Bile duct (tissue), 1 donor: Measurements from ENCODE around the gene PCK1.

- PRO-cap: unidirectional peak, minus-strand start at chr20:57558665
Observed at GRCh38 chr20:57558525-57559490, 2.1 kb upstream of the PCK1 start.

DNA sequence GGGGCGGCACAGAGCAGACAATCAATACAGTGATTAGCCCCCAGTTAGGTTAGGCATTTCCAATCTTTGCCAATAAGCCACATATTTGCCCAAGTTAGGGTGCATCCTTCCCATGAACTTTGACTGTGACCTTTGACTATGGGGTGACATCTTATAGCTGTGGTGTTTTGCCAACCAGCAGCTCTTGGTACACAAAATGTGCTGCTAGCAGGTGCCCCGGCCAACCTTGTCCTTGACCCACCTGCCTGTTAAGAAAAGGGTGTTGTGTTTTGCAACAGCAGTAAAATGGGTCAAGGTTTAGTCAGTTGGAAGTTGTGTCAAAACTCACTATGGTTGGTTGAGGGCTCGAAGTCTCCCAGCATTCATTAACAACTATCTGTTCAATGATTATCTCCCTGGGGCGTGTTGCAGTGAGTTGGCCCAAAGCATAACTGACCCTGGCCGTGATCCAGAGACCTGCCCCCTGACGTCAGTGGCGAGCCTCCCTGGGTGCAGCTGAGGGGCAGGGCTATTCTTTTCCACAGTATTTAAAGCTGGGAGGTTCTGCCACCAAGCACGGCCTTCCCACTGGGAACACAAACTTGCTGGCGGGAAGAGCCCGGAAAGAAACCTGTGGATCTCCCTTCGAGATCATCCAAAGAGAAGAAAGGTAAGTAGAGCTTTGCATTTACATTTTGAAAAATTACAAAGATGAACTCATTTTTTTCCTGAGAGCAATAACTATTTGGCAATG is at the start of gene PCK1:
Gene PCK1 (plus strand): TSS at position 556 of the 733 bp plus-strand sequence.
- PRO-cap: unidirectional peak, plus-strand start at position 556 of the sequence

GRCh38 chr20:57567158-57567838 is 6.4 kb downstream of the PCK1 start:
- PRO-cap: no peak

DNA sequence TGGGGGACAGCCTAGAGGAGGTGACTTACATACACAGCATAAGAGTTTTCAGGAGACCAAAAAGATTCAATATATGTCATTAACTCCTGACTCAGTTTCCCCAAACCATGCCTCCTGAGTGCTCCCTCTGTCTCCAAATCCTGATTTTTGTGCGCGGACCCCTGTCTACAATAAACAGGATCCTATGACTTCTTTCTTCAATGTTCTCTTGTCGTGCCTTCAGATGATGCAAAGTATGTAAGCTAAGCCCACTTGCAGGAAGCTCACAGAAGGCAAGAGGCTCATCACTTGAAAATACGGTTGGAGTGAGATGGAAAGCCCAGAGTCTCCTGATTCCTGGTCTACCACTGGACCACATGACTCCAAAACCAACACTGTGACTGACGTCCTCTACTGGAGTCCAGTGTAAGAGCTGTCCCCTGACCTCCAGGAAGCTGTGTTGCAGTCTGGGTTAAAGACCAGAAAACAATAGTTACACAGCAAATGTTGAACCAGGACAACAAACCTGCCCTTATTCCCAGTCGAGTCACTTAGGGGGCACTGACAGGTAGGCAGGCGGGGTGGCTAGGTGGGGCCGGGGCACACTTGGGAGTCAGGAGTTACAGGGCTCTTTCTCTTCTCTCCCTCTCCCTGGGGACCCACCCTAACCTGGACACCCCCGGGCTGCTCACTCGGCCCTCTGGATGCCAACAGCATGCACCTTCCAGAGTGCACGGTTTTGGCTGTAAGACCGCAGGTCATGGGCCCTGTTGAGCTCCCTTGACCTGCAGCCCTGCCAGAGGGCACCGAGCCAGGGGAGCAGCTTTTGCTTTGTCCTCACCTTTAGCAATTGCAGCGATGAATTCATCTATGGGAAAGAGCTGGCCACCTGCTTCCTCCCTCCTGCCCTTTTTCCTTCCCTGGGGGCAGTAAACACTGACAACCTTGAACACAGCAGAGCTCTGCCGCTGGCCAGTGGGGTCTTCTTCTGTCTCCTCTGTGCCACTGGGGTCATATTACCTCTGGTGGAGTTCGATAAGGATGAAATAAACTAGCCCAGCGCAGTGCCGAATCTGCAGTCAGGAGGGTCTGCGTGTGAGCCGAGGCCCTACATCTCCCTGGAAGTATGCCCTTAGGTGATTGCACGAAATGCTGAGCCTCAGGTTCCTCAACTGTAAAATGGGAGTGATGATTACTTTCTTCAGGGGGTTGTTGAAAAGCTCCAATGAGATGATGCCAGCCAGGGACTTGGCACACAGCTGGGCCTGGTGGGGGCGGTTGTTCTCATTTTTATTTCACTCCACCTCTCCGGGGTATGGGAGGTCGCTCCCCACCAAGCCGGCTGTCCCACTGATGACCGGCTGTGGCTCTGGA is 7.5 kb downstream of the PCK1 start:
- PRO-cap: no peak

GRCh38 chr20:57579787-57580451 is 19.0 kb downstream of the PCK1 start:
- PRO-cap: no peak

GRCh38 chr20:57650468-57650844 is 30.2 kb upstream of the ZBP1 start:
- PRO-cap: unidirectional peak, minus-strand start at chr20:57650522; unidirectional peak, minus-strand start at chr20:57650706

DNA sequence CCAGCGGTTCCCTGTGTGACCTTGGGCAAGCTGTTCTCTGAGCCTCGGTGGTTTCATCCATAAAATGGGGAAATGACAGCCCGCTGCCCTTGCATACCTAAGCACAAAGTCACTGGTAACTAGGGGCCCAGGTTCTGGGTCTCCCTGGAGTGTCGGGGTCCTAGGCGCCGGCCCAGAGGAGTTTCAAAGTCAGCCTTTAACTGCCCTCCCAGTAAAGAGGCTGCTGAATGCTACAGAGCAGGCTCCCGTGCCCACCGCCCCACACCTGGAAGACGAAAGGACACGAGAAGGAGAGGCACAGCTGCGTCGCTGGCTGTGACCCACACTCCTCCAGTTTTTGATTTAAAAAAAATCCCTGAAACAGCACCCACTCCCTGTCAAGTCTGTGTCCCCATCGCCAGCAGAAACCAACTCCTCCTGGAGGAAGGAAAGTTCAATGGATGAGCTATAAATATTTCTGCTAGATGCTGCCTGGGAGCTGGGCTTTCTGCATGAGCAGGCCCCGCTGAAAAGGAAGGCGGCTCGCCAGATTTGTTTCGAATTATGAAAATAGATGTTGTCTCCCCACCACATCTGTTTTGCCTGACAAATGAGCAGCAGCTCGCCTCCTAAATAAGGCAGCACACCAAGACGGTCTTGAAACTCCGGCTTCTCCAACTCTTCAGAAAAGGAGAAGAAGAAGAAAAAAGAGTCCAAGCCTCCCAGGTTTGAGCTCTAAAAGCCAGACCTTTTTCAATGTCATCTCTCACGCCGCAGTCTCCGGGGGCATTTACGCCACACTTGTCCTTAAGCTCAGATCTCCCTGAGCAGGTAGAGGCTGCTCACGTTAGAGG is 27.3 kb downstream of the PMEPA1 start:
- PRO-cap: no peak

GRCh38 chr20:57707608-57708394 is 2.0 kb downstream of the PMEPA1 start:
- PRO-cap: unidirectional peak, plus-strand start at chr20:57707901; bidirectional peak, plus-strand start at chr20:57708024, minus-strand start at chr20:57707980

- PRO-cap: unidirectional peak, minus-strand start at chr20:57711407
Observed at GRCh38 chr20:57710871-57711625, 1.2 kb upstream of the PMEPA1 start.

DNA sequence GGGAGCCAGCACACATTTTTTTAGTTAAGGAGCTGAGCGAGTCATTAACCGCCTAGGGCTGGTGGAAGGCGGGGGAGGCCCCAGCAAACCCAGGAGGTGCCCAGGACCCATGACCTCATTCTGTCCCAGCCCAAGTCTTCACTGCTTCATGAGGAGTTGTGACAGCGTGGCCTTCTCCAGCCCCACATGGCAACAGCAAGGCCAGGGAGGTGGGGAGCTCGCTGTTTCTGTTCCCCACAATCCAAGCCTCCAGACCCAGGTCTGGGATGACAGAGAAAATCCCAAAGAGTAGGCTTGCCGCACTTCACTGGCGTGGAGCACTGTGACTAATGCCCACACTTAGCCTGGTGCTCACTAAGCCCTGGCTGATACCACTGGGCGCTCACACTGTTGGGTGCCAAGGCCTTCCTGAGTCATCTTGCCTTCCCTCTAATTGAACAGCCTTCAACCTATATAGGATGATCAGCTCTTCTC is 159.3 kb upstream of the C20orf85 start:
- PRO-cap: no peak

DNA sequence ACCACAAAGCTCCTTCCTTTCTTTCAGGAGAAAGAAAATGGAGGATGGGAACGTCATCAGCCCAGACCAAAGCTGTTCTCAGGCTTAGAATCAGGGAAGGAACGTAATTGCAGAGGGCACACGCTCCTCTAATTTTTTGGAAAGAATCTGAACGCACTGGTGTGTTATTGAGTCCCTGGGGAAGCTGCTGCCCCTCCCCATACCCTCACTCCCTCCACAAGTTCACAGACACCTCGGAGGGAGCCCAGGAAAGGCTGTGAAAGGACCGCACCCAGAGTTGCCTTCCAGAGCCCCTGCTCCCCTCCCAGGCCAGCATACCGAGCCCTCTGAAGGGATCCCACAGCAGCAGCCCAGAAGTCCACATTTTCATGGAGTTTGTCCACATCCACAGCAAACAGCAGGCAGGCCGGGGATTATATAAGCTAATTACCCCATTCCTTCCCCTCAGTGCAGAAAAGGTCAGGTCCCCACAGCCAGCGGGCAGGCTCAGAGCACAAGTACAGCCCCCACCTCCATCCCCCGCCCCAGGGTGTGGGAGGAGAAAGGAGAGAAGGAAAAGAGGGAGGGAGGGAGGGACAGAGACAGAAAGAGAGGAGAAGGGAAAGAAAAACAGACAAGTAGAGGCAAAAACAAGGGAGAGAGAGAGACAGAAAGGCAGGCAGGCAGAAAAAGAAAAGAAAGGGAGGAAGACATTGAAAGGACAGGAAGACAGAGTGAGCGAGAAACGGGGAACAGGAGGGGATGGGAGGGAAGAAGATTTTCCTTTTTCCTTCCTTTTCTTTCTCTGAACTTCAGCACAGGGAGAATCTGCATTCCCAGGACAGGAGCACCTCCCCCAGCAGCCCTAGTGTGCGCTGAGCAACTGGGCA is 24.2 kb downstream of the C20orf85 start:
- PRO-cap: bidirectional peak, plus-strand start at position 584 of the sequence, minus-strand start at position 328 of the sequence

DNA sequence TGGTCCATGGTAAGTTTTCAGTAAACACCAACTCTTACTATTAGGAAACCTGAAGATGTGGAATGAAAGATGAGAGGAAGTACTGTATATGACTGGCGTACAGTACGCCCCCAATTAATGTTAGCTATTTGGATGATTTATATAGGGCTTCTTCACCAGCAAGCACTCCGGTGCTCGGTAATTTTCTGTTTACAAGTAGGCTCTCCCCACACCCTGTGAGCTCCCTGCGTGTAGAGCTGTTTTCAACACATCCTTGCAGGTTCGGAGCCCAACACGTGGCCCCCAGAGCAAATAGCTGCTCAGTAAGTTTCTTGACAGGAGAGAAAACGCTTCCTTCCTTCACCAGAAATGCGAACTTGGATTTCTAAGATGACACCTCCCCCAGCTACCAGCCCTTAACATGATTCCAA is 1.3 kb upstream of the RAB22A start:
- PRO-cap: no peak

DNA sequence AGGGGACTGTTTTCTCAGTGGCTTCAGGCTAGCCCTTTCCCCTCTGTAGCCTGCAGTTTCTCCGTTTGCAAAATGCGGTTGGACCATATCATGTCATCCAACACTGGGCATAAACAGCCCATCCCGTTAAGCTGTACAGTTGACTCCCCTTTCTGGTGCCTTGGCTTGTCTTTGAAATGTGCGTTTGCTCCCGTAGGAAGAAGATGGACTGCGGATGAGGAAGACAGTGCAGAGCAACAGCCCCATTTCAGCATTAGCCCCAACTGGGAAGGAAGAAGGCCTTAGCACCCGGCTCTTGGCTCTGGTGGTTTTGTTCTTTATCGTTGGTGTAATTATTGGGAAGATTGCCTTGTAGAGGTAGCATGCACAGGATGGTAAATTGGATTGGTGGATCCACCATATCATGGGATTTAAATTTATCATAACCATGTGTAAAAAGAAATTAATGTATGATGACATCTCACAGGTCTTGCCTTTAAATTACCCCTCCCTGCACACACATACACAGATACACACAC is 54.9 kb downstream of the VAPB start:
- PRO-cap: no peak

DNA sequence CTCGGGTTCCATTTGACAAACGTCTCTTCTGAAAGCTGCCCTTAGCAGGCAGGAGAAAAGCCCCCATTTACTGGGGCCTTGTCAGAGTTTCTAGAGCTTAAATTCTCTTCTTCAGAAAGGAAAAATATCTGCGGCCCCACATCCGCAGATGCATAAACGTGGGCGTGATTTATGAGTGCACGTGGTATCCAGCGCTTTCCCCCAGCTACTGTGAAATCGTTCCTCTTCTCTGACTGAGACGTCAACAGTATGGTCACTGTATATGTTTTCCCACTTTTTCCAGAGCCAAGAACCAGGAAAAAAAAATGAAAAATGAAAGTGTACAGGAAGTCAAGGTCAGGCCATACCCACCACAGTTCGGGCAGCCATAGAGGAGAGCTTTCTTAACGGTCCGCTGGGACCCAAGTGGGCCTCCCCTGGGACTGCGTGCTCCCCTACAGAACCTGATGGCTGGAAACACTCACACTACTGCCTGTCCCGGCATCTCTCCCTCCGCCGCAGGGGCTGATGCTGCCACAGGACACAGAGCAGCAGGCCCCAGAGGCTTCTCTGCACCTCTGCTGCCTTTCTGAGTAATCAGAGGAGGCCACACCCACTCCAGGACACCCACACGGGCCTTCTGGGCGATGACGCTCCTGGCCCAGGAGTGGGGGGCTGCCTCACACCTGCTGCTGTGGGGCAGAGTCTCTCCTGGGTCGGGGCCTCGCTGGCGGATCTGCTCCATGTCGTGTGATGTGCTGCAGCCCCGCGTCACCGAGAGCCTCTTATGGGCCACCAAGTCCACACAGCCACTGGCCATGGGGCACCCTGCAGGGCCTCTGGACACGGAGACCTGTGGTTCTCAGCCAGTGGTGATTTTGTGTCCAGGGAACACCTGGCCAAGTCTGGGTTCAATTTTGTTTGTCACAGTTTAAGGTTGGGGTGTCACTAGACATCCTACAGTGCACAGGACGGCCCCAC is 16.4 kb upstream of the STX16 start:
- PRO-cap: no peak

DNA sequence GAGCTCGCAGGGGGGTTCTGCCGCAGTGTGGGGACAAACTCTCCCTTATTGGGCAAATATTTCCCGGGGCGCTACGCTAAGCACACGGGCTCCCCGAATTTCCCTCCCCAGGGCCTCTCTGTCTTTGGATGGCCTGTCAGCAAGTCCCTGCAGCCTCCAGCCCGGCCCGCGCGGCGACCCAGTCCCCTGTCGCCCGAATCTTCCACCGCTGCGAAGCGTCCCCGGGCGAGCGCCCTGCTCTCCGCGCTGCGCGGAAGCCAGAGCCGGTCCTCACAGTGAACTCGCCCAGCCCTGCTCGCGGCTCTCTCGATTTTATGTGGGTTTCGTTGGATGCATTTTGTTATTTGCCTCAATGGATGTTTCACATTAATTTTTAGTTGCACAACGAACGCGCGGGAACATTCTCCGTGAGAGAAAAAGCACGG is 1.6 kb upstream of the STX16 start:
- PRO-cap: no peak

GRCh38 chr20:58652641-58652923 is 1.5 kb downstream of the STX16 start:
- PRO-cap: no peak

GRCh38 chr20:58840332-58840989 is 50.8 kb upstream of the GNAS start:
- PRO-cap: no peak

DNA sequence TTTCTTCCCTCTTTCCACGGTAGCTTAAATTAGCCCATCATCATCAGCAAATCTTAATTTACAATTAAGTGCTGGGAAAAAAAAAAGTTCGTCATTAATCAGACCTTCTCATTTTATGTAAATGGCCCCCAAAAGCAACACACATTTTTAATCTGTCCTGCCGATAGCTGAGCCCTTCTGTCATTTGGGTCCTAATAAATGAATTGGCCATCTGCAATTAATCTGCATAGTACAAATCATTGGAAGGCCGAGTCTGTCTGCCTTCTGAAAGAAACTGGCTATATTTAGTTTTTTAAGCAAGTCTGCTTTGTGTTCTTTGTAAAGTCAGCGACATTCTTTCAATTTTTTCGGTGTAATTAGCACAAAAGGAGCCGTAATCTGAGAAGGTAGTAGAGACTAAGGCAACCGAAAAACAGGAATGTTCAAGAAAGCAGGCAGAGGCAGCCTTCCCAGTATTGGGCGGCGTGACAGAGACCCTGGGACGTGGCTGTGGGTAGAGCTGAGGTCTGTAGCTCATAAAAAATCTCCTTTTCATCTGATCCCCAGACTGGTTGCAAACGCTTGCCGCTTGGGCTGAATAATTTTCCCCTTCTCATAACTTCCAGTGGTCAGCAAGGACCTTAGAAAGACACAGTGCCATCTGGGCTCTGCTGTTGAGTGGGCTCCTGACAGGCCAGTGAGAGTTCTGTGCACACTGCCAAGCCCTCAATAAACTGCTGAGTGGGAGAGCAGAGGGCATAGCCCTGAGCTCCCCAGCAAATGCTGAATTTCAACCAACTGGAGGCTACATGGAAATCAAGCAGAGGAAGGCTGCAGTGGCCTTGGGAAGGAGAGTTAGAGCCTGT is 8.0 kb upstream of the GNAS start:
- PRO-cap: no peak

DNA sequence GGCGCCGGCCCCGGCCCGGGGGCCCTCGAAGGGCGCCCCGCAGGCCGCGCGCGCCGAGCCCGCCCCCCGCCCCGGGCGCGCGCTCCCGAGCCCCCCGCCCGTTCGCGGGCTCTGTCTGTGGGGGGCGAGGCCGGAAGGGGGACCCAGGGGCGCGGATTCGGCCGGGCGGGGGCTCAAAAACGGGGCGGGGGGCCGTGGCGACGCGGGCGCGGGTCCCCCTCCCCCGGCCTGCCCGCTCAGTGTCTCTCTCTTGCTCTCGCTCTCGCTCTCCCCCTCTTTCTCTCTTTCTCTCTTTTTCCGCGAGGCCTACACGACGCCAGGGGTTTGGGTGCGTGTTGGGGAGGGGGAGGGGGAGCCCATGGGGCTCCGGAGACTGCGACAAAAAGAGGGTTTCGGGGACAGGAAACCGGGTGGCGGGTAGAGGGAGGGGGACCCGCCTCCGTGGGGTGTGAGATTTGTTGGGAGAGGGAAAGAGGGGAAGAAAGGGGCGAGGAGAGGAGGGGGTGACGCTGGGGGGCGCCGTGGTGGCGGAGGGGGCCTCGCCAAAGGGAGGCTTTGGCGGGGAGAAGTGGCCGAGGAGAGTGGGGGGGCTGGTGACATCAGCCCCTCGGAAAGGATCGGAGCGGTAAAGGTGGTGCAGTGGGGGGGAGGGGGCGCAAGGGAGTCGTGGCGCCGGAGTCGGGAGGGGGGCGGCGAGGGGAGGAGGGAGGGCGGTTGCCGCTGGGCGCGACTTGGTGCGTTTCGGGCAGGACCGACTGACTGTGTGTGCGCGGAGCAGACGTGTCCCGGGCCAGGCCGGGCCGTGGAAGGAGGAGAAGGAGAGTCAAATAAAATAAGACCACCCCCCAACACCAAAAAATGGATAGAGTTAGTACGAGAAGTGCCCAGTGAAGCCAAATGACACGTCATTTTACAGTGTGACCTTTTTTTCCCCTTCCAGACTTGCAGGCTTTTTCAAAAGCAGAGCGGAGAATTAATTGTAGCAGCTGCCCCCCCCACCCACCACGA is 965 bp downstream of the GNAS start:
- PRO-cap: bidirectional peak, plus-strand start at position 114 of the sequence, minus-strand start at position 61 of the sequence; bidirectional peak, plus-strand start at position 282 of the sequence, minus-strand start at position 282 of the sequence; bidirectional peak, plus-strand start at position 748 of the sequence, minus-strand start at position 767 of the sequence

GRCh38 chr20:58895295-58895832 is 4.1 kb downstream of the GNAS start:
- PRO-cap: no peak